Vein endothelial cell (primary cell): ENCODE results near the gene OR1I1.

GRCh38 chr19:14125243-14125834 is 7.8 kb upstream of the PRKACA start:
- CAGE, long polyA plus RNA, result no peak

DNA sequence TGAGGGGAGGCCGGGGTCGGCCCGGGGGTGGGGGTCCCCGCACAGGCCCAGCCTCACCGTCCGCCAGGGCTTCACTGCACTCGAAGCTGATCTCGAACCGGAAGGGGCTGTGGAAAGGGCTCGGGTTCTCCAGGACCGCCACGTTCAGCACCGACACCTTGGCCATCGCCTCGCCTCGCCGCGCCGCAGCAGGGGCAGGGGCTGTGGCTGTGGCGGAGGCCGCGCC is 185 bp downstream of the ASF1B start:
- CAGE, long polyA plus RNA, result no peak

DNA sequence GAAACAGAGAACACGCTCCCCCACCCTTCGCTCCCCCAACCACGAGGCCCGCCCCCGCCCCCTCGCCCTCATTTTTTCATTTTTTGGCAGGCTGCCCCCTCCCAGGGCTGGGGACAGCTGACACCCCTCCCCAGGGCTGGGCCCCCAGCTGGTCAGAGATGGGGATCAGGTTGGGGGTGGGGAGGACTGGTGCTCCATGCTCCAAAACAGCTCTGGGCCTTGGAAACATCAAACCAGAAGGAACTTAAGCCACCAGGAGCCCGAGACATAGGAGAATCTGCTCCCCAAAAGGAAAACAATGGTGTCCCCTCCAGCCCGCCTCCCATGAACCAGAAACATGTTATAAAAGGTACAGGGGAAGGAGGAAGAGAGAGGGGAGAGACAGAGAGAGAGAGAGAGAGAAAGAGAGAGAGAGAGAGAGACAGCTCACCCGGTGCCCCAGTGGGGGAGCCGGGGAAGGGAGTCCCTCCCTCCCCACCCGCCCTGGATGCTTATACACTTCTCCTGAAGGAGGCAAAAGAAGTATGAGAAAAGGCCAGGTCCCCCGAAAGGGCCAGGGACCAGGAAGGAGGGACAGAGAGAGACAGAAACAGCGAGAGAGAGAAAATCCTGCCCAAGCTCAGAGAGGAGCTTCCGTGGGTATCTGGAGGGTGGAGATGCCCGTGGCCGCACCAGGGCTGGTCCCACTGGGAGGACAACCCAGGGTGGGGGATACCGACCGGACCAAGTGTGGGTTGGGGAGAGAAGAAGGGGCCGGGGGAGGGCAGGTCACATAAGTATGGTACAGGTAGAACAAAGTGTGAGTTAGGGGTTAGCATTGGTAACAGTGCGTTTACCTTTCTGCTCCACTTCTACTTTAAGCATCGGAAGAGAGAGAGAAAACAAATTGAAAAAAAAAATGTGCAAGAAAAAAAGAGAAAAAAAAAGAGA is 30.1 kb upstream of the ASF1B start:
- CAGE, long polyA plus RNA, result no peak

DNA sequence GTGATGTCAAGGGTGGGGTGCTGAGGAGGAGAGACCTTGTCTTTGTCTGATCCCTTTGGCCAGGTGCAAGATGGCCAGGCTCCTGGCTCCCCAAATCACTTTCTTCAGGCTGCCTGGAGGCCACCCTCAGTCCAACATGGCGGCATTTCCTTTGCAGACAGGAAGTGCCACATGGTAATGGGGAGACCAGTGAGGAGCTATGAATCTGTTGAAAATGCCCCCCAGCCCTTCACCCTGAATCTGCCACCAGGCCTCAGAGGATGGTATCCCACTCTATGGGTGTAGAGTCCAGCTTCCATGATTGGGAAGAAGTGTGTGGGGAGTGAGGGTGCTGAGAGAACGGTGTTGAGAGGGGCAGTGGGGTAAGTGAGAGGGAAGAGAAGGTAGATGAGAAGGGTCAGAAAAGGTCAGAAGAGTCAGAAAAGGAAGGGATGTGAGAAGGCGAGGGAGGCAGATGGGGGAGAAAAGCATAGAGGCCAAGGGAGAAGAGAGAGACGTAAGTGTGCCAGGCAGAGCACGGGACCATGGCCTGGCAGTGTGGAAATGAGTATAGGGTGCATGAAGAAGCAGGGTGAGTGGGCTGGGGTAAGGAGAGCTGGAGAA is 33.6 kb upstream of the ASF1B start:
- CAGE, long polyA plus RNA, result no peak

- CAGE, long polyA plus RNA, result no peak
These were observed 24.9 kb upstream of the ADGRE5 start for GRCh38 chr19:14356316-14356830.

- CAGE, long polyA plus RNA, result no peak
These were observed 13.1 kb upstream of the ADGRE5 start for GRCh38 chr19:14368075-14368642.

DNA sequence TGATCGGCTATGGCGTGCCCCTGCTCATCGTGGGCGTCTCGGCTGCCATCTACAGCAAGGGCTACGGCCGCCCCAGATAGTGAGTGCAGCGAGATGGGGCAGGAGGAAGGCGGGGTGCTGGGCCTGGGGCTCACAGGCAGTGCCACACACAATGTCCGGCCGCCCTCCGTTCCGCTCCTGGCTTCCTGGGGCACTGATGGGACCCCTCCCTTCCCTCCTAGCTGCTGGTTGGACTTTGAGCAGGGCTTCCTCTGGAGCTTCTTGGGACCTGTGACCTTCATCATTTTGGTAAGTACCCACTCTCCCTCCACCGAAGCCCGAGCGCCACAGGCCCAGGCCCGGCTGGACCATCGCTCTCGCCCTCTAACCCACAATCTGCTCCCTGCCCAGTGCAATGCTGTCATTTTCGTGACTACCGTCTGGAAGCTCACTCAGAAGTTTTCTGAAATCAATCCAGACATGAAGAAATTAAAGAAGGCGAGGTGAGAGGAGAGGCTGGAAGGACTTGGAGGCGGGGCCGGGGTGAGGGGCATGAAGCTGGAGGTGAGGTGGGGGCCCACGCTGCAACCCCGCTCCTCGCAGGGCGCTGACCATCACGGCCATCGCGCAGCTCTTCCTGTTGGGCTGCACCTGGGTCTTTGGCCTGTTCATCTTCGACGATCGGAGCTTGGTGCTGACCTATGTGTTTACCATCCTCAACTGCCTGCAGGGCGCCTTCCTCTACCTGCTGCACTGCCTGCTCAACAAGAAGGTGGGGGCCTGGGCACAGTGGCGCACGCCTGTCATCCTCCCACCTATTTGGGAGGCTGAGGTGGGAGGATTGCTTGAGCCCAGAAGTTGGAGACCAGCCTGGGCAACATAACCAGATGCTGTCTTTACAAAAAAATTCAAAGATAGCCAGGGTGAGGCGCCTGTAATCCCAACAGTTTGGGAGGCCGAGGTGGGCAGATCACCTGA is 12.4 kb downstream of the DDX39A start:
- CAGE, long polyA plus RNA, result no peak

DNA sequence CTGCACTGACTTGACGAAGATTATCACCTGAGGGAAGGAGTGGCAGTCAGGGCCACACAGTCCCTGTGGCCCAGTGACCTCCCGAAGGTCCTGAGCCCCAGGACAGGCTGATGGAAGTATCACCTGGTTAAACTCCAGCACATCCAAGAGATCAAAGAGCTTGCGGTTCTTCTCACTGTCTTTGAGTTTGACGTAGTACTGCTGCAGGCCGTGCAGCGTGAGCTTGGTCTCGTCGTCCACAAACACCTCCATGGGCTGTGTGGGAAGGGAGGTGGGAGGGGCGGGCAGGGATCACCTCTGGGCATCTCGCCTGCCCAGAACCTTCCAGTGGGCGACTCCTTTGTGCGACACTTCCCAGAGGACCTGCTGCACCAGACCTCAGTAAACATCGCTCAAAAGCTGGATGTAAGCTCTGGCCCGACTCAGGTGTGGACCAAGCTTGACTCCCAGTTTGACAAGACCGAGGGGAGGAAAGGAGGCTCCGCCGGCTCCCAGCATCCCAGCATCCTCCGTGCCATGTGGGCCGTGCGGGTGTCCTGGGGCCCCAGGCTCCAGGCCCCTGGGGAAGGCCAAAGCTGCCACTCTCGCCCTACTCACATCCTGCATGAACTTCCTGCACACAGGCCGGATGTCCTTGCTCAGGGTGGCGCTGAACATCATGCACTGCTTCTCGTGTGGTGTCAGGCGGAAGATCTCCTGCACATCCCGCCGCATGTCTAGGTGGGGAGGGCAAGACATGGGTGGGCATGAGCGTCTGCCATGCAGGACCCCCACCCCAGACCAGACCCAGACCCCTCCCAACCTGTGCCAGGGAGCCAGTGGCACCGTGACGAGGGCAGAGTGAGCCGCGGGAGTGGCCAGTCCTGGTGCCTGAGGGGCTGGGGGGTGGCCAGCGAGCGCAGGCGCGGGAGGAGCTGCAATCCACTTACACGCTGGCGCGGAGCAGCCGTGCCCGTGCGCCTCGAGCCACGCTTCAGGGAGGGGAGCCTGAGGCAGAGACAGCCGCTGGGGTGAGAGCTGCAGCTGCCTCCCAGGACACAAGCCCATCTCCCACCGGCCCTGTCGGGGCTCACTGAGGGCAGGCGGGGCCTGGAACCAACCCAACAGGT is 9.2 kb downstream of the DDX39A start:
- CAGE, long polyA plus RNA, result no peak

GRCh38 chr19:14411326-14412298 is 7.5 kb downstream of the DDX39A start:
- CAGE, long polyA plus RNA, result no peak

- CAGE, long polyA plus RNA, result no peak
These were observed 476 bp upstream of the TECR start for GRCh38 chr19:14528840-14529395.

DNA sequence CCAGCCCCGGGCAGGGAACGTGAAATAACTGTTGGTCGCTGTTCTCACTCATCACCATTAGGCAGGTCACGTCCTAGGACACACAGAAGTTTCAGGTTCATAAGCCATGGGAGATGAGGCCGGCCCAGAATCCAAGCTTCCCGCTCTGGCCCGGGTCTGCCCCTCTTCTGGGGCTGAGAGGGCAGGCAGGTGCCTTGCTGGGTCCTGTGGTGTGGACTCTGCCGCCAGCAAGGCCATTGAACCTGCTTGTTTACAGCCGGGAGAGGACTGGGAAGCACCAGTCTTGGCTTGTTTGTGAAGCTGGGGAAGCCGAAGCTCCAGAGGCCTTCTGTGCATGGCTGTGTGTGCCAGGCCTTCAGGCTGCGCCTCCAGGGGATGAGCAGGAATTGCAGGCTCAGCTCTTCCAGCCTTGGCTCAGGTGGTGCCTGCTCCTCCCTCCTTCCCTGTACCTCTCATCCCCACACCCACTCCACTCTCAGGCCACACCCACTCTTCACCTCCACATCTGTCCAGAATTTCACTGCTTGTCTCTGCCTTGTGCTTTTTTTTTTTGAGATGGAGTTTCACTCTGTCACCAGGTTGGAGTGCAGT is 17.5 kb downstream of the NDUFB7 start:
- CAGE, long polyA plus RNA, result no peak

DNA sequence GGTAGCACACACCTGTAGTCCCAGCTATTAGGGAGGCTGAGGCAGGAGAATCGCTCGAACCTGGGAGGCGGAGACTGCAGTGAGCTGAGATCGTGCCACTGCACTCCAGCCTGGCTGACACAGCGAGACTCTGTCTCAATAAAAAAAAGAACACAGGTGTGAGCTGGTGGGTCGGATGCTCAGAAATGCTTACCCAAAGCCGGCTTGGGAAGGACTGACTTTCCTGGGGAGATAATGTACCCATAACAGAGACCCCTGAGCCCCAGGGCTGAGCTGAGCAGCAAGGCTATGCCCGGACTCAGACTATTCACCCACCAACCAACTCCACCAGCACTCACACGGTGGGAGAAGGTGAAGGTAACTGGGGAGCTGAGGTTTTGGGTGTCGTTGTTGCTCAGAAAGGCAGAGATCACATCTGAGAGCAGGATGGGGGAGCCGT is 23.0 kb downstream of the ADGRE2 start:
- CAGE, long polyA plus RNA, result no peak

DNA sequence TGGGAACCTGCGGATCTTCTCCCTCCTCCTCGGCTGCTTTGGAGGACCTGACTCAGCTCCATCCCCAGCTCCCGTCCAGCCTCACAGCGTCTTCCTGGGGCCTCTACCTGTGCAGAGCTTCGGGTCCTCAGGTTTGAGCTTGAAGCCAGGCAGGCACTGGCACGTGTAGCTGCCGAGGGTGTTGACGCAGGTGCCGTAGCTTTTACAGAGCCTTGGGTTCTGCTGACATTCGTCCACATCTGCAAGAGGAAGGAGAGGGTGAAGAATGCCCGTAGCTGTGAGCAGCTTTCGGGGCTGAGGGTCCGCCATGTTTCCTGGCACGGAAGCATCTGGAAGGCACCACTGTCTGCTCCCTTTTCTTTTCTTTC is 11.5 kb downstream of the ADGRE2 start:
- CAGE, long polyA plus RNA, result no peak

DNA sequence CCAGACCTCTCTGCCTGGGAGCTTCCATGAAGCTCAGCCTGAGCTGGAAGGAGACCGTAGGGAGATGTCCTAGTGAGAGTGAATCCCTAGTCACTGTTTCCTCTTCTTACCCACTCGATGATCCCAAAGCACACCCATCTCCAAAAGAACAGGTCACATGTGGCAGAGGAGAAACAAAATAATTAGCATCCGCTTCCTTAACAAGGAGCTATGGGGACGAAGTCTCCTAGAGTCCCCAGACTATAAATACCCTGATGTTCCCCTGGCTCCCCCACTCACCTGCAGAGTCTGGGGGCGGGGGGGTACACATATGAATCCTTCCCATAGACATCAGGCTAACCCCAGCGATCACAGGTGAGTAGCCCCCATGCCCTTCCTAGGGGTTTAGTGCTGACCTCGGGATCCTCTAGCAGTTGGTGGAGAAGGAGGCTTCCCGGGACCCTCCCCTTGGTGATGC is at the start of gene OR1I1:
Gene OR1I1 (plus strand): TSS at position 289 of the 457 bp plus-strand sequence.
- CAGE, long polyA plus RNA, result no peak

DNA sequence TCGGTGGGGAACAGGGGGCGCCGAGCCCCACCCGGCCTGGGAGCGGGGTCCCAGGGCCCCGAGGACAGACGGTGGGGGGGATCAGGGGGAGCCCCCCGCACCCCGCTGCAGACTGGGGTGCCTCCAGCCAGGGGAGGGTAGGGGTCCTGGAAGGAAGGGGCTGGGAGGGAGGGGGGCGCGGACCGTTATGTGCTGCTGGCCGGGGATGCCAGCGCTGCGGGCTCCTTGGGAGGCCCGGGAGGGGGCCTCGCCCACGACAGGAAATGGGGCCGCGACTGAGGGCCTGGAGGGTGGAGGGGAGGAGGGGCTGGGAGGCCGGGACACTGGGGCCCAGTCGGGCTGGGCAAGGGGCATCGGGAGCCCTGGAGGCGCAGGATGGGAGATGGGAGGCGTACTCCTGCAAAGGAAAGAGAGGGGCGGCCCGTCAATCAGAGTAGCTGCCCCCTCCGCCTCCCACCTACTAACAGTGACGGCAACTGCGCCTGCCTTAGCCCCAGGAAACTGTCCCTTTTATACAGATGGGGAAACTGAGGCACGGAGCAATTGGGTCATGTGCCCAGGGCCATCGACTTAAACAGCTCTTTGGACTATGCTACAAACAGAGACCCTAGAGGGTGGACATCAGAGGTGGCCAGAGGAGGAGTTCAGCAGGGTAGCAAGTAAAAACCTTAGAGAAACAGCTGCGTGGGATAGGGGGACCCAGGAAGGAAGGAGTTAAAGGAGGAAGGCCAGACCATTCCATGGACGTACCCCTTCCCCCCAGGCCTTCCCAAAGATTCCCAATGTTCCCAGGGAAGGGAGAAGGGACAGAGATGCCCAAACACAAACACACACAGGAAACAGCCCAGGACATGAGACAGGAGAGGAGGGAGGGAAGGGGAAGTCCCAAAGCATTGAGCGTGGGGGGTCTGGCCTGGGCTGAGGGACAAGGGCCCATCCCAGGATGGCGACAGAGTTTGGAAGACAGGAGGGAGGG is 620 bp downstream of the SYDE1 start:
- CAGE, long polyA plus RNA, result no peak

DNA sequence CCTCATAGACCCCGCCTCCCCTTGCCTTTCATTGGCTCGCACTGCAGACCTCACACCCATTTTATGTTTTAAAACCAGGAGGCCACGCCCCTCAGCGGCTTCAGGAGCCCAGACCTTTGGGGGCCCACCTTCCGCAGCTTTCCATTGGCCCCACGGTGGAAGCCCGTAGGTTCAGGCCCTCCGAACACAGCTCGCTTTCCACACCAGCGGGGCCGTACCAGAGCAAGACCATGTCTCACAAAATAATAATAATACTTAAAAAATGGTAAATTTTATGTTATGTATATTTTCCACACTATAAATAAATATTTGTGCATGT is 222 bp upstream of the ILVBL start:
- CAGE, long polyA plus RNA, result no peak

- CAGE, long polyA plus RNA, result no peak
These were observed 19.8 kb downstream of the NOTCH3 start for GRCh38 chr19:15180972-15181357.

DNA sequence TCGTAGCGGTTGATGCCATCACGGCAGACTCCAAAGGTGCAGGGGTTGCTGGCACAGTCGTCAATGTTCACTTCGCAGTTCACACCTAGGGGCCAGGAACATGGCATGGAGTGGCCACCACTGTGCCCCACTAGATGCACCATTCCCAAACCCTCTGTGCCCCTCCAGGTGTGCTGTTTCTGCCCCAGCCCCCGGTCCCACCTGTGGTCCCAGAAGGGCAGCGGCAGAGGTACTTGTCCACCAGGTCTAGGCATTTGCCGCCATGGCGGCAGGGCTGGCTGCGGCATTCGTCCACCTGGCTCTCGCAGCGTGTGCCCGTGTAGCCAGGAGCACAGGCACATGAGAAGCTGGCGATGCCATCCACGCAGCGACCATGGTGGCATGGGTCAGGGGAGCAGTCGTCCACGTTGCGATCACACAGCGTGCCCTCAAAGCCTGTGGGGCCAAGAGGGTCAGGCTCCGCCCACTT is 13.9 kb downstream of the NOTCH3 start:
- CAGE, long polyA plus RNA, result no peak

DNA sequence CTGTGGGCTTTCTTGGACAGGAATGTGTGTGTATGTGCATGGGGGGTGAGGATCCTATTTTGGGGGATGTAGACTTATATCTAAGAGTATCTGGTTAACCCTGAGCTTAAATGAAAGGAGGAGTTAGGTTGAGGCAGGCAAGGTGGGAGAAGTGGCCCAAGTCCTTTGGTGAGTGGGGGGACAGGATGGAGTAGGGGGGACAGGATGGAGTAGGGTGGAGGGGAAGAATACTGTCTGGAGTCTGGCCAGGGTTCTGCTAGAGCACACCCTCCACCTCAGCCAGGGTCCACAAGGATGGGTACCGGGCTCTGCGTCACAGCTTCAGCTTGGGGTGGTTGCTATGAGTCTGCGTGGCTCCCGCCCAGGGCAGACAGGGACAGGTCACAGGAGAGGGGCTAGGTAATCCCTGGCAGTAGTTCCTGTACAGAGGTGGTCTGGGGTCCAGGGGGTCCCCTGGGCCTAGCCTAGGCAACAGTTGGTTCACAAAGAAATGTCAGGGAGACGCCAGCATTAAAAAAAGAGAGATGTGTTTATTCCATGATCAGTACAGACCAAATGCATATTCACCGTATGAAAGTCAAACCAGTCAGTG is 4.2 kb upstream of the EPHX3 start:
- CAGE, long polyA plus RNA, result no peak

DNA sequence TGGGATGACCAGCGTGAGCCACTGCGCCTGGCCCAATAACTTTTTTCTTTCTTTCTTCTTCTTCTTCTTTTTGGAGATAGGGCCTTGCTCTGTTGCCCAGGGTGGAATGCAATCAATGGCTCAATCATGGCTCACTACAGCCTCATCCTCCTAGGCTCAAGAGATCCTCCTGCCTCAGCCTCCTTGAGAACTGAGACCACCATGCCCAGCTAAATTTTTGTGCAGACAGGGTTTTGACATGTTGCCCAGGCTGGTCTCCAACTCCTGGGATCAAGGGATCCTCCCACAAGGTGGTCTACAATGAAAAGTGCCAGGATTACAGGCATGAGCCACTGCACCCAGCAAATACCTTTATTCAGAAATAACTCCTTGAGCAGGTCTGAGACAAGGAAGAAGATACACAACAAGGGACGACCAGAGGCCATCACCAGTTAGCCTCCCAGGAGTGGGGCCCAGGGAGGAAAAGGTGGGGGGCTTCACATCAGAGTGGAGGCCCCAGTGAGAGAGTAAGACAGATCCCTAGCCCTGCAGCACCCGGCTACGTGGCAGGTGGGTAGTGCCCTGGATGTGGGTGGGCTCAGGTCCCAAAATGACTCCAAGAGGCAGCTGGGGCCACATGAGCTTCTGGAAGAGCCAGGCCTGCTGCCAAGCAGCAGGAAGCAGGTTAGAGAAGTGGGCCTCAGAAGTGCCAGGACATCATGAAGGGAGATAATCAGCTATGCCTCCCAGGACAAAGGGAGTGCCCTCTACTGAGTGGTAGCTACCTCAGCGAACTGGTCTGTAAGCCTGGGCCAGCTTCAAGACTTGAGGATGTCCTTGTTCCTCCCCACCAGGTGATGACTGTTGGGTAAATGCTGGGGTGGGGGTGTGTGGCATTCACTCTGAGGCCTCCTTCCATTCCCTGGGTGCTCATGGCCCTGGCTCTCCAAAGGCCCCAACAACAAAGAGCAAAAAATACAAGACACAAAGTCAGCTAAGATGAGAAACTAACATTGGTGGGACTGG is 26.6 kb upstream of the EPHX3 start:
- CAGE, long polyA plus RNA, result no peak